Mammary microvascular endothelial cell (primary cell): ENCODE results near the gene H2AX.

- RAMPAGE, long total RNA, result no peak
Observed at GRCh38 chr11:118609290-118609781, 1.9 kb downstream of the PHLDB1 start.

- RAMPAGE, long total RNA, result no peak
Observed at GRCh38 chr11:118617930-118618631, 10.7 kb downstream of the PHLDB1 start.

DNA sequence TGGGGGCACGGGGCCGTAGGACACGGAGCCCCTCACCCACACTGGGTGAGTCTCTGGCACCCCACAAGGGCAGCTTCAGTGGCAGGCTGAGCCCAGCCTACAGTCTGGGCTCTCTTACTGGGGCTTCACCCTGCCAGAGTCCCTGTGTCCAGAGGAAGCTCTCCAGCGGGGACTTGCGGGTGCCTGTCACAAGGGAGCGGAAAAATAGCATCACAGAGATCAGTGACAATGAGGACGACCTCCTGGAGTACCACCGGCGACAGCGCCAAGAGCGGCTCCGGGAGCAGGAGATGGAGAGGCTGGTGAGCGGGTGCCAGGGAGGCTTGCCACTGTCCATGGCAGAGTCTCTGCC, 20.9 kb downstream of the PHLDB1 start:
- RAMPAGE, long total RNA, result no peak

DNA sequence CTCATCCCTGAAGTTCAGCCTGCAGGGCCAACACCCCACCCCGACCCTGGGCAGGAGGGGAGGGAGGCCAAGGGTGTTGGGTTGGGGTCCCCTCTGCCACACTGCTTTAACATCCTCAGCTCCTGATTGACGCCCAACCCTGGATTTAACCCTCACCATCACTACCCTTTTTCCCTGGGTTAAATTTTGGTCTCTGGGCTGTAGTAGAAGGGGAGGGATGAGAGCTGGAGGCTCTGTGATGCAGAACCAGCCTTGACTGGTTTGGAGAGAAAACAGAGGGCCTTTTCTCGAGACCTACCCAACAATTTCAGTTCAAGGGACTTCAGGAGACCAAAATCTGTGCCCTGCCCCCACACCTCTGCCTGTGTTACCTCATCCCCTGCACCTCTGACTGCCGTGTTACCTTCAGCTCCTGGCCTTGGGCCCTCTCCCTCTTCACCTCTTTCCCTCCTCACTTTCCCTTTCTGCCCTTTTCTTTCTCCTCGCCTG, 26.9 kb downstream of the PHLDB1 start:
- RAMPAGE, long total RNA, result no peak

DNA sequence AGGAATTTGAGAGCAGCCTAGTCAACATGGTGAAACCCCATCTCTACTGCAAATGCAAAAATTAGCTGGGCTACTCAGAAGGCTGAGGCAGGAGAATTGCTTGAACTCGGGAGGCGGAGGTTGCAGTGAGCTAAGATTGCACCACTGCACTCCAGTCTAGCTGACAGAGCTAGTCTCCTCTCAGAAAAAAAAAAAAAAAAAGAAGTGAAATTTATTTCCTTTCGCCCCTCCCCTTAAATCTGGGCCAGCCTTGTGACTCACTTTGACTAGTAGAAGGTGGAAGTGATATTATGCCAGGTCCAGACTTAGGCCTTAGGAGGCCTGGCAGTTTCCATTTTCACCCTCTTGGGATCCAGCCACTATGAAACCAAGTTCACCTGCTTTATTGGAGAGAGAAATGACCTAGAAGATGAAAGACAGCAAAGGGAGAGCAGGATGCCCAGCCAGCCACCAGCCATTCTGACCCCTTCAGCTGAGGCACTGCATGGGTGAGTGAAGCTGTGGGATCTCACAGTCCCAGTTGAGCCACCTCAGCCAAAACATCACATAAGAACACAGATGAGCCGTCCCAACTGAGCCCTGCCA, 20.8 kb upstream of the TREH start:
- RAMPAGE, long total RNA, result no peak

- RAMPAGE, long total RNA, result no peak
Observed at GRCh38 chr11:118720123-118720791, 40.8 kb upstream of the TREH start.

DNA sequence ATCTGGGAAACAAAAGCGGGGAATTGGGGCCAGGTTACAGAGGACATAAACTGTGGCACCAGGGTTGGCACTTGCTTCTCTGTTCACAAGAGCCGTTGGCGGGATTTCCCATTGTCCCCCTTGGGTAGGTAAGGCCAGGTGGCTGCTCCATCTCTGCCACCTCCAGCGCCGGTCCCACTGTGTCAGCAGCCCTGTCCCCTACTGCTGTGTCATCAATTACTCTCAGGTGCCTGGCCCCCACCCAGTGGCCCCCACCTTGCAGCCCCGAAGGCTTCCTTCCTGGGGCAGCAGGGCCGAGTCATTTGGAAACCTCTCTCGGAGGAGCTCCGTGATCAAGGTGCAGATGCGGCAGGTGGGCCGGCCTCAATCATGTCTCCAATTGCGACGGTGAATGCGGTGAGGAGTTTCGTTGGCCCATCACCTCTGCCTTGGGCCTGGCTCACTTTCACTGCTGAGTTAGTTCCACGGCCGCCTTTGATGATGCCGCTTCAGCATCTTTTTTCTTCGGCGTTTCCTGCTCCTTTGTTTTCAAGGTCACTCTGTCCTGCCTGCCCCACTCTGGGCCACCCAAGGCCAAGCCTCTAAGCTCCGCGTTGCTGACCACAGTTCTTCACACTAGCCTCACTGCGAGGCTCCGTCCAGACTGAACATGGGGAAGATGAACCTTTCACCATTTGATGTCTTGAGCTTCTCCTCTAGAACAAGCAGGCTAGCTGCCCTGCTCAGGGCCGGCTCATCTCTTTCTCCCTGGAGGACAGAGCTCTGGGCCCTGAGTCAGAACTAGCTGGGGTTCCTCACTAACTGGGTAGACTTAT, 11.2 kb upstream of the CXCR5 start:
- RAMPAGE, long total RNA, result no peak

DNA sequence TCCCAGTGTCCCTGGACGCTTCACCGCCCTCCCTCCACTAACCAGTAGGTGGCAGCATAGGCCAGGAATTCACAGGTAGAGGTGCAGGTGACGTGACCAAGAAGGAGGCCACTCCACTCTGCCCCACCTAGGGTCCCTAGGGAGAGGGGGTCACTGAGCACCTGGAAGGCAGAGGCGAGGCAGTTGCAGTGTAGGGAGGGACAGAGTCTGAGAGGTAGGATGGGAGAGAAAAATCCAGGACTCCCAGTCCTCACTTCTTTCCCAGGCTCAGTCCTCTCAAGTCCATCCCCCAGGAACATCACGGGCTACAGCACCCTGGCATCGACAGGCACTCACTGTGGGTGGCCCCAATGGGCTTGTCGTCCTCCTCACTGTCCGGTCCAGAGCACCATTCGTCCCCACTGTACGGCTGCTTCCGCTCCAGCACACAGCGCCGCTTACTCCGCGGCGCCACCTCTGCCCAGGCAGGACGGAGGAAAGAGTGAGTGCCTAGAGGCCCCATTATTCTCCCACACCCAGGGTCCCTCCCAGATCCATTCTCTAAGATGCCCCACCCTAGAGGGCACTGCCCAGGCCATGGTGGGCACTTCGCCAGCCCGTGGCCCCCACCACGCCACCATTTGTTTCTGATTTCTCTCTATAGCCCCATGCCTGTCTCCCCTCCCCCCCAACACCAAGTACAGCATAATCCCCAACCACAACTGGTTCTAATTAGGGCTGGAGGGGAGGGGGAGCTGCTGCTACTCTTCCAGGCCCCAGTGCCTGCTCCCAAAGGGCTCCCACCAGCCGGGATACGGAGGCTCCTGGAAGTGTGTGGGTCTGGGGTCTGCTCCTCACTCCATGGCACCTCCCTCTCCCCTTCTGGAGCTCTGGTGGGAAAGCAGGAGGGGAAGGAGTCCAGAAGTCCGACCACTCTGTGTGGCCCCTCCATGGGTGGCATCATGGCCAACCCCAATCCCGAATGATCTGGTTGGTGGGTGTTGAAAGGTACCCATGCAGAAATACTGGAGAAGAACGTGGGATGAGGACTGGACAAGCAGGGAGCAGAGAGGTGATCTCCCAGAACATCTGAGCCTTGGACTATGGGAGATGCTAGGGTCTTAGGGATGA, 18.2 kb downstream of the BCL9L start:
- RAMPAGE, long total RNA, result no peak

GRCh38 chr11:118924900-118925708, 622 bp downstream of the BCL9L start:
- RAMPAGE, long total RNA, result no peak

- RAMPAGE, long total RNA, result no peak
Observed at GRCh38 chr11:119021254-119022392, 3.1 kb downstream of the TRAPPC4 start.

DNA sequence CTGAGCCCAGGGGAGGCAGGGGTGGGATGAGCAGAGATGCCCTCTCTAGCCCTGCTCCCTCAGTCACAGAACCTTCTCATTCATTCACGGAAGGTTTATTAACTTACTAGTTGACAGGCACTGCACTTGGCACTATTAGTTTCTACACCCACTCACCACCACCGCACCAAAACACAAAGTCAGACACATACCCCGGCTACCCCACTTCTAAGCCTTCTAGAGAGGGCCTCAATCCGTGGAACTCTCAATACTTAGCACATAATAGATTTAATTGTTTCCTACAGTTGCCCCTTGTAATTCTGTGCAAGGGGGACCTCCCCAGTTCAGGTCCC, 11.2 kb downstream of the TRAPPC4 start:
- RAMPAGE, long total RNA, result no peak

GRCh38 chr11:119049440-119049645, 7.7 kb downstream of the HYOU1 start:
- RAMPAGE, long total RNA, result no peak

GRCh38 chr11:119055805-119056276, 1.2 kb downstream of the HYOU1 start:
- RAMPAGE, long total RNA, result no peak

DNA sequence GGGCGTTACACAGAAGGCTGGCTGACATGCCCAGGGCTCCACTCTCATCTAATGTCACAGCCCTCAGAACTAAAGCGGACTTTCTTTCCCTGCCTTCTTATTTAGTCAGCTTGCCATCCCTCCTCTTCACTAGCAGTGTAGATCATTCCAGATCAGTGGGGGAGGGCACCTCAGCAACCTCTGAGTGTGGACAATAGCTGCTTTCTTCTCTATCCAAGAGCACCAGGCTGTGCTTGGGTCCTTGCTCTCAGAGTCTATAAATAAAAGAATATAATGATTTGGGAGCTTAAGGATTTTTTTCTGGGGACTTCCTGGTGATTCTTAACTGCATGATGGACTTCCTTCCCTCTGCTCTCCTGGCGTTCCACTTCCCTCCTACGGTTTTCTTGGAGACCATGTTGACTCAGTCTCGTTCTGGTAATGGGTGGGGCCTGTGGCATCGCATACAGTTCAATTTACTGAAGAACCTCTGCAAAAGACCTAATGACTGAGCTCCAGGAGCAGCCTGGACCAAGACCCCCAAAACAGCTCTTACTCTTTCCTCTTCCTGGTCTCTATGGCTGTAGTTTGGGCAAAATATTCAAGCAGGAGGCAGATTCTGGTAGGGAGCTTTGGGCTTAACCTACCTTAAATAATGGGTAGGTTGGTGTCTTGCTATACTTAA, 2.9 kb upstream of the HMBS start:
- RAMPAGE, long total RNA, result no peak

DNA sequence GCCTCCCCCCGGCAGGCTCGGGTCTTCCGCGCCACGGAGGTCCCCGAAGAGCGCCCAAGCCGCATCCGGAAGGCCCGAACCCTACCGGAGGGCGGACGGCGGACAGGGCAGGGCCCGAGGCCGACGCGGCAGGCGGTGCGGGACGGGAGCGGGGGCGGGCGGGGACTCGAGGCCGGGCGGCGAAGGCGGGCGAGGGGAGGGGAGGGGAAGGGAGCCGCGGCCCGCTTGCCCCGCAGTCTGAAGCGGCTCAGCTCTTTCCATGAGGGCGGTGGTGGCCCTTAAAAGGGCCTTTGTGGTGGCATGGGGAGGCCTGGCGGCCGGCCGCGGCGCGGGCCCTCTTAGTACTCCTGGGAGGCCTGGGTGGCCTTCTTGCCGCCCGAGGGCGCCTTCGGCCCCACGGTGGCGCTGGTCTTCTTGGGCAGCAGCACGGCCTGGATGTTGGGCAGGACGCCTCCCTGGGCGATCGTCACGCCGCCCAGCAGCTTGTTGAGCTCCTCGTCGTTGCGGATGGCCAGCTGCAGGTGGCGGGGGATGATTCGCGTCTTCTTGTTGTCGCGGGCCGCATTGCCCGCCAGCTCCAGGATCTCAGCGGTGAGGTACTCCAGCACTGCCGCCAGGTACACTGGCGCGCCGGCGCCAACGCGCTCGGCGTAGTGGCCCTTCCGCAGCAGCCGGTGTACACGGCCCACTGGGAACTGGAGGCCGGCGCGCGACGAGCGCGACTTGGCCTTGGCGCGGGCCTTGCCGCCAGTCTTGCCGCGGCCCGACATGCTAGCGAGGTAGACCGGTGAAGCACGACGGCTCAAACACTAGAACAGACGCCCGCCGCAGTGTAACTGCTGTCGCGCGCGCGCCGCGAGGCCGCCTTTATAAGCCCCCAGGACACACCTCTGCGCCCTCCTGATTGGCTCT, at the start of gene H2AX:
TSS of gene H2AX (minus strand) at position 841 of the 912 bp plus-strand sequence.
- RAMPAGE, long total RNA, result start-site peak on the minus strand centred at position 842 of the sequence, 5 bp wide, 1,356 and 2,055 reads in 2 replicates

GRCh38 chr11:119095537-119095887, 247 bp upstream of the H2AX start:
- RAMPAGE, long total RNA, result no peak

- RAMPAGE, long total RNA, result no peak
Observed at GRCh38 chr11:119112058-119112759, 5.1 kb downstream of the C2CD2L start.

DNA sequence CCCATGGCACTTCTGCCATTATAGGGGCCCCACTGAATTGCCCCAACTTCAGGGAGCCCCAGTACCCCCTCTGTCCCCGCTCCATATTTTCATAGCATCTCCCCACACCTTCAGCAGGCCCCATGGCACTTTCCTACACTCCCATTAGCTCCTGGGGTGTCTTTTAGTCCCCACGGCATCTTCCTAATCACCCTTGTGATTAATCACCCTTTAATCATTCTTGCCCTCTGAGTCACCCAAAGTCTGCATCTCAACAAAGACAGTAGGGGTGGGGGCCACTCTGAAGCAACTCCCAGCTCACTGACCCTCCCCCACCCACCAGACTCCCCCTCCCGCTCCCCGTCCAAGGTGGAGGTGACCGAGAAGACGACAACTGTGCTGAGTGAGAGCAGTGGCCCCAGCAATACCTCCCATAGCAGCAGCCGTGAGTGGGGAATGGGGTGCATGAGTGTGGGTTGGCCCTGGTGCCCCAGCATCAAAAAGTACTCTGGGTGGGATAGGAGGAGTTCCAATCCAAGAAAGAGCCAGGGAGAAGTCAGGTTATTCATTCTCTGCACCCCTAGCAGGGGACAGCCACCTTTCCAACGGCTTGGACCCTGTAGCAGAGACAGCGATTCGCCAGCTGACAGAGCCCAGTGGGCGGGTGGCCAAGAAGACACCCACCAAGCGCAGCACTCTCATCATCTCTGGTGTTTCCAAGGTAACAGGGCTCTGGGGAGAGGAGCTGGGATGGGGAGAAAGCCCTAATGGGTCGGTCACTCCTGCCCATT, 6.3 kb downstream of the C2CD2L start:
- RAMPAGE, long total RNA, result no peak

DNA sequence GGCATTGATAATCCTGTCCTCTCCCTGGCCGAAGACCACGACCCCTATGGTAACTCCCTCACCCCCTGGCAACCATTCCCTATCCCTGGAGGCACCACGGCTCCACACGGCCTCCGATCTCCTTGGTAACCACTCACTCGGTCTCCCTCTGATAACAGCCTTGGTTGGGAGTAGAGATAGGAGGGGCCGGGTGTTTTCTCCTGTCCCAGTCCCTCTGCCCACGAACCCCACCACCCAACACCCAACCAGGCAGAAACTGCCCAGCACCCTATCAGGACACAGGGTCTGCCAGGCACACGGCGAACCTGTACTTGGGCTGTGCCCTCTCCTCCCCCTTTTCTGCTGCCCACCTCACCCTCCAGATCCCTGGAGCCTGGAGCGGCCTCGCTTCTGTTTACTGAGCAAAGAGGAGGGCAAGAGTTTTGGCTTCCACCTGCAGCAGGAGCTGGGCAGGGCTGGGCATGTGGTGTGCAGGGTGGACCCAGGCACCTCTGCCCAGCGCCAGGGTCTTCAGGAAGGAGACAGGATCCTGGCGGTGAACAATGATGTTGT, 918 bp downstream of the NHERF4 start:
- RAMPAGE, long total RNA, result no peak

- RAMPAGE, long total RNA, result no peak
Observed at GRCh38 chr11:119206466-119207673, 731 bp downstream of the CBL start.